Astrocyte (in vitro differentiated cells and primary cell): ENCODE measurements around the genes TDRD7 and ANP32B.

DNA sequence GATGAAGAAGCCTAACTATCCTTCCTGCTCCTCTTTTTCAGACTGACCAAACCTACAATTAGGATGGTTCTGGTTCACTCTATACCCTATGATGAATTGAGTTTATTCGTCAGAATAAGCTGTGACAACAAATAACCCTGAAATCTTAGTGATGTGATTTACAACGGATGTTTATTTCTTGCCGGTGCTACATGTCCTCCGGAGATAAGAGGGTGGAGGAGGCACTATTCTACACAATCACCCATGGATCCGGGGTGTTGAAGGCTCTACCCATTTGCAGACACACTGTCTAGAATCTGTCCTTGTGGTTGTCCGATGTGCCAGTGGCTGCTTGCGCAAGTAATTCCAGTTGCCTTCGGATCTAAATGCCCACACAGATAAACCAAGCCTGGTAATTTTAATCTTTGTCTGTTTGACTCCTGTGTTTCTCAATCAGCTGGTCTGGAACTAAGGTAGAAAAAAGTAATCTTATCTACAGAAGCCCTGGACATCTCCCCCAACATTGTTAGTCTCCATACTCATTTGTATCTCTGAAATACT is 44.7 kb downstream of the CDC14B start:
- PRO-cap, result no peak
- RRBS, 2 experiments, result no CpG with 5 or more reads among the region's 8 CpGs

- PRO-cap, result no peak
- RRBS, 2 experiments, result no CpG with 5 or more reads among the region's 7 CpGs
These were observed 32.7 kb upstream of the NUTM2G start for GRCh38 chr9:96895652-96896611.

GRCh38 chr9:96928445-96928802 is 219 bp upstream of the NUTM2G start:
- PRO-cap, result no peak
- RRBS, 2 experiments, result no CpG with 5 or more reads among the region's 2 CpGs

- PRO-cap, result no peak
- RRBS, 2 experiments, result no CpG with 5 or more reads among the region's 8 CpGs
These were observed 88.1 kb upstream of the CCDC180 start for GRCh38 chr9:97219333-97219708.

DNA sequence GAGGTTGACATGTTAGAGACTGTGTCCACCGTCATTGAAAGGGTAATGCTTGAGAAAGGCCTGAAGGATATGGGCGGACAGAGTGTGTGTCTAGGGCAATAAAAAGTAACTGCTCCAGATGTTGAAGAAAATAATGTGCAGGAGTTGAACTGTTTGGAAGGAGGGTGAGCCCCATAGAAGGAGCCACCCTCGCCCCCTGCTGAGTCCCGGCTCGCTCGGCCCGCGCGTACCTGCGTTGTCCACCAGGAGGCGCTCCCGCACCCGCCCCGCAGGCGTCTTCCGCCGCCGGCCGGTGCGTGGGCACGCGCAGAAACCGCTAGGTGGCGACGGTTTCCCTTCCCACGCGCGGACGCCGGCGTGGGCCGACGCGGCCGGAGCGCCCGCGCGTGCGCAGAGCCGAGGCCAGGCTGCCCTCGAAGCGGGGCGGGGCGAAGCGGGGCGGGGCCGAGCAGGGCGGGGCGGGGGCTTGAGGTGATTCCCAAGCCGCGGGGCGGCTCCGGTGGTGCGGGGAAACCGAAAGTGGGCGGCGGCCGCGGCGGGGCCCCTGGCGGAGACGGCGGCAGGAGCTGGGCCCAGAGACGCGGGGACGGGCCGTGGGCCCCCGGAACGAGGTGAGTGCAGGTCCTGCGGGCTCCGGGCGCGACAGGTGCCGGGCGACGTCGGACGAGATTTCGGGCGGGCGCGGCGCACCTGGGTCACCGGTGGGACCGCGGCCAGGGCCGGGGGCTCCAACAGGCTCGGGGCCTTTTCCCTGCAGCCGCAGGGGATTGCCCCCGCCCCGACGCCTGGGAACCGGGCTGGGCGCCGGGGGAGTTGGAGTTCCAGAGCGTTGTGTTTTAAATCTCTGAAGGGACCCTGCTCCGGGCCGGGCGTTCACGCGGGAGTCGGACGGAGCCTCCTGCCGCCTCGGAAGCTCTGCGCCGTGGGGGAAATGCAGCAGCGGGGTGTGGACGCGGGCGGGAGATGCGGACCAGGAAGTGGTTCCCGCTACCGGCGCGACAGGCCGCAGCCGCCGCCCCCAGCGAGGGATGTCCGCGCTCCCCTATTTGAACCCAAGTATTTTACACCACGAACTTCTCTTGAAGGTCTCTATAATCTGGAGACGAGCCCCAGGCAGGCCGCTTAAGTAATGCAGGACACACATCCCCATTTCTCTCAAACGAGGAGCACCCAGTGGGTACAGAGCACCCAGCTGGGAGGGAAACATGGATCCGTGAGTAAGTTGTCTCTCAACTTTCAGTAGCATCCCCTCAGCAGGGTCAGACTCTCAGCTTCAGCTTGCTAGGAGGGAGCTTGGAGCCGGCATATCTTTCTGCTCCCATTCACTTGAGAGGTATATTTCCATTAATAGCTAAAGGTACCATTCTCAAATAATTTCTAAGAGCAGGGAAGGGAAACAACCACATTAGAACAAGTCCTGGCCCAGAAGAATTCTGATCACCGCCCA is at the start of gene TDRD7:
Gene TDRD7 (plus strand): TSS at position 469 of the 1,447 bp plus-strand sequence.
- PRO-cap, result no peak
- RRBS, 2 experiments, result under 1 to 3% methylated on average over 38 to 52 of the region's 130 CpGs

- PRO-cap, result no peak
- RRBS, 2 experiments, result no CpG with 5 or more reads among the region's 9 CpGs
These were observed 33.4 kb downstream of the TSTD2 start for GRCh38 chr9:97599482-97600536.

DNA sequence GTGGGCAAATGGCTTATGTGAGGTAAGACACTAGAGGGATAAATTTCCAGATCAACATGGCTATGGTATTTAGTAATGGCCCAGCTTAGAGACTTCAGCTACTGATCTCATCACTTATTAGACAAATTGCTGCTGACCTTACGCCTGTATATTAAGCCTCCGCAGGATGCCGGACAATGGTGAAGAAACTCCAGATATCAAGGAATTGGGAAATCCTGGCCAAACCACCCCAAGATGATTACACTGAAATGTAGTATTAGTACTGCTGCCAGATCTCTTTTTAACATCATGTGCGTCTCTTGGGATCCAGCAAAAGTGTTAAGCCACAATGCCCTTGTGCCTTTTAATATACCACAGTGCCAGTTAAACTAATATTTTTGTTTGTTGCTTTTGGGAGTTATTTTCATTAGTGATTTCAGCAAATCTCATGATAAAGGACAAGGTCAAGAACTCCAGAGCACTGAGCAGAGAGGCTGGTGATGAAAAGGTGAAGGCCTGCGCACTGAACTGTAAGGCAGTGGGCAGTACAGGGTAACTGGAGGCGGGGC is 32.6 kb downstream of the TSTD2 start:
- PRO-cap, result no peak
- RRBS, 2 experiments, result no CpG with 5 or more reads among the region's 6 CpGs

DNA sequence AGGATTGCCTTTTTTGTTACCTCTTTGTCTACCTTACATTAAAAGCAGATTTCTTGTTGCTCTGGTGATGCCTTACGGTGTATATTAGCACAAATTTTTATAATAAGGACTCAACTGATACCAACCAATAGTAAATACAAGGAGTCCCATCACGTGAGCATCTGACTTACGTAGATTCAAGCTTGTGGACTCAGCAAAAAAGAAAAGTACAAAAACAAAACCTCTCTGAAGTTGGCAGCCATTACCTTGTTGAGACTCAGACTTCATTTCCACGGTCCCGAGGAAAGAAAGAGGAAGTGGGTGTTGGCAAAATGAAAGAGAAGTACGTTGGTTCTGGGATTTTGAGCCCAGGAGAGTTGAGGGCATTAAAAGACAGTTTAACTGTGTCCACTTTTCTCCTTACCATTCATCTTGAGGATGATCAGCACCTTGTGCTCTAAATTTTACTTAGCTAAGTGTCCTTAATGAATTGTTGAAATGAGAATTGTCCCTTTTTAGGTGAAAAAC is 26.7 kb downstream of the NCBP1 start:
- PRO-cap, result no peak
- RRBS, 2 experiments, result no CpG with 5 or more reads among the region's 6 CpGs

DNA sequence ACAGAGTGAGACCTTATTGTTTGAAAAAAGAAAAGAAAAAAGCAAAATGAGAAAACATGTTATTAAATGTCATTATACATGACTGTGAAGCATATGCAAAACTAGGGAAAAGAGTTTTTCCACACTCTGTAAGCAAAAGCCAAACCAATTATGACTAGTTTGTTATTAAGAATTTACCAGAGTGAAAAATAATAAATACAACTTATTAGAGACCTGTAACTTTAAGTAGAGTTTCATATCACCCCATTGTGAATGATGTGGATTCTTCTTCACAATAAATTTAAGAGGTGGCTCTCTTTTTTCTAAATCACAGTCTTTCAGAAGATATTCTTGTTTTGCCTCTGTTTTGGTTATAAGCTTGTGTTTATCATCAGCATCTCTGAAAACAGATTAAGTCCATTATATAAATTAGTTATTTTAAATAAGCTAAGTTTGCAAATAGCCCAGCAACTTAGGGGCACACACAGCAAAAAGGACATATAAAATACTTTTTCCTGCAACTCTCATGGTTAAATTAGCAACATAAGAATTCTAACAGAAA is 10.2 kb downstream of the XPA start:
- PRO-cap, result no peak

GRCh38 chr9:97704375-97704604 is 7.2 kb upstream of the XPA start:
- PRO-cap, result no peak
- RRBS, 2 experiments, result no CpG with 5 or more reads among the region's 2 CpGs

DNA sequence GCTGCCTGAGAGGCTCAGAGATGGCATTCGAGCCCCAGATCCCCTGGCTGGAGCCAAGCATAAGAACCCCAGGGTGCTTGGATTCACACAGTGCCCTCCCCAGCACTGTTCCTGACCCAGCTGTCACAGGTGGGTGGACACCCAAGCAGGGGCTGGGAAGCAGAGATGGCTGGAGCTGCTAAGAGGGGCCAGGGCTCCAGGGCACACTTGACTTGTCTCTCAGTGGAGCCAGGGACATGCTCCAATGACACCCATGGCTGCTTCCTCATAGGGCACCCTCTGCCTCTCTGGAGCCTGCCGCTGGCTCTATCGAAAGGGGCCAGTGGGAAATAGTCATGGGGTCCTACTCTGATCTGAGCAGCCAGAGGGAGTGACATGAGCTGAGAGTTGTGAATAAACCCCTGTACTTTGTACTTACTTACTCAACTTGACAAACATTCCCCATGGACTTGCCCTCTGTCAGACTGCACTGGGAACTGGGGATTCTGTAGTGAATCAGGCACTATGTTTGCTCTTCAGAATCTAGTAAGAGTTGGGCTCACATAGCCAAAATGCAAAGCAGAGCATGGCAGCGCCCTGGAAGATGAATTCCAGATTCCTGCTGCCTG is 62.7 kb upstream of the XPA start:
- PRO-cap, result no peak
- RRBS, 2 experiments, result no CpG with 5 or more reads among the region's 4 CpGs

DNA sequence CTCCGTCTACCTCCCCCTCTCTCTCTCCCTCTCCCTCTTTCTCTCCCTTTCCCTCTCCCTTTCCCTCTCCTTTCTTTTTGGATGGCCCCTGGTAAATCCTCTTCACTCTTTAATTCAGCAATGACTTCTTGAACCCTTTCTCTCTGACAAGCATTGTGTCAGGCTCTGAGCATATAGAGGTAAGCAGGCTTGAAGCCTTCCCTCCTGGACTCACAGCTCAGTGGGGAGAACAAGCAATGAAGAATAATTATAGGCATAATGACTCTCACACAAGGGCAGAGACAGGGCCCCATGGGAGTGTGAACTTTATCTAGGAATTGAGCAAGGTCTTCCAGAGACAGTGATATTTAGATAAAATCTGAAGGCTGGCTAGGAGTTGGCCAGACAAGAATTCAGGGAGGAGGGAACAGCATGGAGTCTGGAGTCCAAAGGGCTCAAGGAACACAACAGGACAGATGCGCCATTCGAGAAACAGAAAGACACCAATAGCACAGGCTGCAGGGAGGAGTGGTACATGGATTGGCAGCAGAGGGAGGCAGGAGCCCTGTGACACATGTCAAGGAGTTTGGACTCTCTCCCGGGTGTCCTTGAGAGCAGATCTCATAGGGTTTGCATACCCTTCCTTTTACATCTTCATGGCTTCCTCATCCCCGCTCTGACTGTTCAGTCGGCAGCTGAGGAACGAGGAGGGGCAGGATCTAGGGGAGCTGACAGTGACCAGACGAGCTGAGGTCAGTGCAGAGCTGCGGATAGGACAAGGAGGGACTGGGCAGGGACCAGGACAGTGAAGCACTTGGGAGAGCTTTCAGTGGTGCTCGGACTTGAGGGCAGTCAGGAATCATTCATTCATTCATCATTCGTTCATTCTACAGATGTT is 63.9 kb upstream of the XPA start:
- PRO-cap, result no peak
- RRBS, 2 experiments, result no CpG with 5 or more reads among the region's 11 CpGs

GRCh38 chr9:97802160-97802788 is 50.8 kb upstream of the FOXE1 start:
- PRO-cap, result no peak
- RRBS, 2 experiments, result no CpG with 5 or more reads among the region's 10 CpGs

DNA sequence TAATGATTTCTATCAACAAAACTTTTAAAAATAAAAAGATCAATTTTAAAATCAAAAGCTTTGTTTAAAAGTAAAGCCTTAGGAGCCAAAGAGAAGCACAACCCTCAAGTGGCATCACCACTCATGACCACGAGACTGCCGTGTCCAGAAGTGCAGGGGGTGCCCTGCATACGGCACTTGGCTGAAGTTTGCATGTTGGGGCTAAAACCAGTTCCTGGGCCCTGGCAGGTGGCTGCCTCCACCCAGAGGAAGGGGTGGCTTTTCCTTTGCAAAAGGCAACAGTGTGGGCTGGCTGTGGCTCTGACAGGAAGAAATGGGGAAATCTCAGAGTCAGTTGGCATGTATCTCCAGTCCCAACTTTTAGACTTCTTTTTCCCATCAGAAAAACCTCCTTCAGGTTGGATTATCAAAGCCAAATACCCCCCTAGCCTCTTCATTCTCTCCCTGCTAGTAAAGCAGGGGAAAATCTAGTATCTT is 15.2 kb downstream of the TRMO start:
- PRO-cap, result no peak
- RRBS, 2 experiments, result no CpG with 5 or more reads among the region's 3 CpGs

DNA sequence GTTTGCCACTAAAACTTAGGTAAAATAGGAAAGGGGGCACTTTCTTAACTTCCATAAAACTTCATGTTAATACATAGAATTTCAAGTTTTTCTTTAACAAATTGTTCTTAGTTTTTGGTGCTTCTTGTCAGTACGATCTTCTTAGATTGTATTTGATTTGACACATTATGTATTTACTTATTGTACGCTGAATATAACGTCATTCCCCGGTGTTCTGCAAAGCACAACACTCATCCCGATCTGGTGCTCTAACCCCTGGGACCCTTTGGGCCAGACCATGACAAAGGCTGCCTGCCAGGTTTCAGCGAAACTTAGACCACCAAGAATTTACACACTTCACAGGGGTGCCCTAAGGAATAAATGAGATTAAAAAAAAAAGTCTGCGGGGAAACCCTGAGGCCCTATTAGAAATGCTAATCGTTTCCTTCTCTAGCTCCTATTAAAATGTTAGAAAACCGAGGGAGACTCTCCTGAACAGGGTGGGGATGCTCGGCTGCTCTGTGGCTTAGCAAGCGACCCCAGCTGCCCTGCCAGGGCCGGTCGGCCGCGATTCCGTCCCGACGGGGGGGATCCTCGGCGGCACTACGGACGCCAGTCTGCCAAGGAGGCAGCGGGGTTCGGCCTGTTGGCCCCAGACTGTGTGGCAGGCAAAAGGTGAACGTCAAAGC is 843 bp upstream of the ANP32B start:
- PRO-cap, result unidirectional peak, plus-strand start at position 202 of the sequence
- RRBS, 2 experiments, result no CpG with 5 or more reads among the region's 25 CpGs

DNA sequence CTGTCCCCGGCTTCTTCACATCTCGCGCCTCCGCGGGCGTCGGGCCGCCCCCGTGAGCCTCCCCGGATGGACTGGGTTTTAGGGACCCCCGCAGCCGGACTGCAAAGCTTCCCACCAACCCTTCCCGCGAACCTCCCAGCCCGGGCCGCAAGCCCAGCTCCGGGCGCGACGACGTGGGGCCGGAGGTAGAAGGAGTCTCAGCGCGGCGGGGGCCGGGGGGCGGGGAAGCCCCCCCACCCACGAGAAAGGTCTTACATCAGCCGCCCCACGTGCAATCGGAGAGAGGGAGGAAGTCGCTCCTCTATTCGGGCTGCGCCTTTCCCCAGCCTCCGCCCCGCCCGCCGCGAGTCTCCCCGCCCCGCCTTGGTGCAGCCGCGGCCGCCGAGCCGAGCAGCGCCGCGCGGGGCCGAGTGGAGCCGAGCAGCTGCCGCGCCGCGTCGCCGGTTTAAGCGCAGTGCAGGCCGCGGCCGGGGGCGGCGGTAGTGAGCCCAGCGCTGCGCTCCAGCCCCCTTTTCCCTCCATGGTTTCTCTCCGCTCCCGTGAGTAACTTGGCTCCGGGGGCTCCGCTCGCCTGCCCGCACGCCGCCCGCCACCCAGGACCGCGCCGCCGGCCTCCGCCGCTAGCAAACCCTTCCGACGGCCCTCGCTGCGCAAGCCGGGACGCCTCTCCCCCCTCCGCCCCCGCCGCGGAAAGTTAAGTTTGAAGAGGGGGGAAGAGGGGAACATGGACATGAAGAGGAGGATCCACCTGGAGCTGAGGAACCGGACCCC is at the start of gene ANP32B:
Gene ANP32B (plus strand): TSS at position 510 of the 771 bp plus-strand sequence.
- PRO-cap, result bidirectional peak, plus-strand start at position 510 of the sequence, minus-strand start at position 199 of the sequence
- RRBS, 2 experiments, result 2% methylated on average over 30 to 36 of the region's 92 CpGs

GRCh38 chr9:97983603-97984089 is 505 bp downstream of the ANP32B start:
- PRO-cap, result no peak
- RRBS, 2 experiments, result 2 to 3% methylated on average over 25 to 29 of the region's 58 CpGs

DNA sequence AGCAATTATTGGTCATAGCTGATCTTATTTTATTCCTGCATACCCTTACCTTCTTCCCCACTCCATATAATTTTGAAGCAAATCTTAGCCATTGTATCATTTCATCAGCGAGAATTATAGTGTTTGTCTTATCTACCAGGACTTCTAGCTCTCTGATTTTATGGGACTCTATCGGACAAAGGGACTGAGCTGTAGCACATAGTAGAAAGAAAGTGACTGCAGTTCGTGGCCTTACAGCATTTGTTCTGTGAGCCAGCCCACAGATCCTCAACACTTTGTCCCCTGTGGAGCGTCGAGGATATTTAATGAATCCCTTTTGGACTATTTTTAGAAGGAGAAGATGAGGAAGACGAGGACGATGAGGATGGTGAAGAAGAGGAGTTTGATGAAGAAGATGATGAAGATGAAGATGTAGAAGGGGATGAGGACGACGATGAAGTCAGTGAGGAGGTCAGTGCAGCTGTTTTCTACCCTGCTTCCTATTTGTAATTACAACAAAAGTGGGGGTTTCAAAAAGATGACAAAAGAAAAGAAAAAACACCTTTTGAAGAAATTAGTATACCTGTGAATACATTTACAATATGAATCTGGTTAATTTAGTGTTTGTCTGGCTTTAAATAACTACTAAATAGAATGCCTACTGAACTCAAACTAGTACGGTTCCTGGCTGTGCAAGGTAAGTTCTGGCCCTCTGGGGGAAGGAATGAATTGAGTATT is 28.0 kb downstream of the ANP32B start:
- PRO-cap, result no peak
- RRBS, 2 experiments, result no CpG with 5 or more reads among the region's 10 CpGs

DNA sequence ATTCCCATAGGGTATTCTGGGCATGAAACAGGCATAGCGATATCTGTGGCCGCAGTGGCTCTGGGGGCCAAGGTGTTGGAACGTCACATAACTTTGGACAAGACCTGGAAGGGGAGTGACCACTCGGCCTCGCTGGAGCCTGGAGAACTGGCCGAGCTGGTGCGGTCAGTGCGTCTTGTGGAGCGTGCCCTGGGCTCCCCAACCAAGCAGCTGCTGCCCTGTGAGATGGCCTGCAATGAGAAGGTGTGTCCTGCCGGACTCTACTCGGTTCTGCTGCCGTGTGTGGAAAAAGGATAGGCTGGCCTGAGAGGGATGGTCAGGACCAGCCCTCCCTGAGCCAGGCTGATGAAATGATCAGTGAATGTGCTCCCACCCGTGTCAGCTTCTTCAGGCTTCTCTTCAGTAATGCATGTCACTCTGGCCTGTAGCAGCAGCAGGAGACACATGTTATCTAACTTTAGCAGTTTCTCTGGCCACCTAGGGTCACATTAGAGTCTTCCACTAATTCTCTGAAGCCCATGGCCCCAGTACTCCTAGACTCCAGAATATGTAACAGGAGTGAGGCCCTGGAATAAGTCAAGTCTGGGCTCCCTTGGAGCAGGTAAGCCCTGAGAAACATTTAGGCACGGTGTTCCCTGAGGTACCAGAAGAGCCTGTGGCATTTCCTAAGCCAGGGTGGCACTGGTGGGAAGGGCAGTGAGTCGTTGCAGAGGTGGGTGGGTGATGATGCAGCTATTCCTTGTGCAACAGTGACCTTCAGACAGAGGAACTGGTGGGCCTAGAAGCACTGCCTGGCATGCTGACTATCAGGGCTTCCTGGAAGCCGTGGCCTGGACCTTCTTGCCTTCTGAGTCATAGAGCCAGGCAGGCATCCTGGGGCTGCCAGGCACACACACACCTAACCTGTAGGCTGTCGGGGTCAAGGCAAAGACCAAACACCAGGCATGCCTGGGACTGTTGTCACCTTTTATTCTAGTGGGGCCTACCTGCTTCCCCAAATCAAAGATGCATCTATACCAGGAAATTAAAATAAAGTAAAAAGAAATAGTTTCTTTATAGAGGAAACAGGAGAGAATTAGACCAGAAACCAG is 24.7 kb downstream of the NANS start:
- PRO-cap, result no peak
- RRBS, 2 experiments, result no CpG with 5 or more reads among the region's 17 CpGs

DNA sequence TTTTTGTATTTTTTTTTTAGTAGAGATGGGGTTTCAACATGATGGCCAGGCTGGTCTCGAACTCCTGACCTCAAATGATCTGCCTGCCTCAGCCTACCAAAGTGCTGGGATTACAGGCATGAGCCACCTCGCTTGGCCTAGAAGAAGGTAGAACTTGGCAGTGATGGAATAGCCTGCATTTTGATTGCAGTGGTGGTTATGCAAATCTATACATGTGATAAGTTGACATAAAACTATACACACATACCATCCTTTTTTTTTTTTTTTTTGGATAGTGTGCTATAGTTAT is 11.2 kb downstream of the TRIM14 start:
- PRO-cap, result no peak
- RRBS, 2 experiments, result no CpG with 5 or more reads among the region's 2 CpGs